ENCODE results near the gene LHCGR.

DNA sequence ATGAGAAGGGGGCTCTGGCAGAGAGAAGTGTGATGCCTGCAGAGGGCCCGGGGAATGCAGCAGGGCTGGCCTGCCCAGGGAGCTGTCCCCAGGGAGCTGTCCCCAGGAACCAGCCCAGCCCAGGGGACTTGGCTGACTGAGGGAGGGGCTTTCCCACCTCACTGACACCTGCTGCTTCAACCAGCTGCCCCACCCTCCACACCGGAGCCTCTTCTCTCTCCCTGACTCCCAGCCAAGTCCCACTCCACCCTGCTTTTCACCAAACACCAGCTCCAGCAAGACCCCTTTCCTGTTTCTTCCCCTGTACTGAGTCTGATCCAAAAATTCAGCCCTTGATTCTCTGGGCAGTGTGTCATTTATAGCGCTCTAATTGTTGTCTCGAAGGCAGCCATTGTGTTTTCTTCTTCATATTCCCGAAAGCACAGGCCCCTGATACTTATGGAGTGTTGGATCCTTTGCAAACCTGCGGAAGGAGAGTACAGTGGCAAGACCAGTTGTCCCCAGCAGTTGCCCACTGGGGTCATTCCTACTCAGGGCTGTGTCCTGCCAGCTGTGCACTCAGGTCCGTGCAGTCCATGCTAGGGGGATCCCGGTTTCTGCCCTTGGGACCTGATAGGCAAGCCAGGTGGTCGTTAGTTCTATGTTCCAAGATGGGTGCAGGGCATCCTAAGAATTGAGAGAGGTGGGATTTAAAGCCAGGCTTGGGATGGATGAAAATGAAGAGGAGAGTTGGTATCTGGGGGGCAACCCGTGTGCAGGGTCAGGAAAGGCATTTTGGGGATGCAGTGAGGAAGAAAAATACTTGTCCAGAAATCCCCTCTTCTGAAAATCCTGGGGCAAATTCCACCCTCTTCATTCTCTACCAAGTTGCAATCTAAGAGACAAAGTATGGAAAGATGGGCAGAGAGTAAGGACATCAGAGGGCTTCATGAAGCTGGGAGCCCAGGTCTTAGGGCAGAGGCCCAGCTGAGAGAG is 103.2 kb downstream of the TTC7A start:
- CAGE, long polyA plus RNA, result no peak
- RRBS, result 9% methylated on average over 1 of the region's 10 CpGs

DNA sequence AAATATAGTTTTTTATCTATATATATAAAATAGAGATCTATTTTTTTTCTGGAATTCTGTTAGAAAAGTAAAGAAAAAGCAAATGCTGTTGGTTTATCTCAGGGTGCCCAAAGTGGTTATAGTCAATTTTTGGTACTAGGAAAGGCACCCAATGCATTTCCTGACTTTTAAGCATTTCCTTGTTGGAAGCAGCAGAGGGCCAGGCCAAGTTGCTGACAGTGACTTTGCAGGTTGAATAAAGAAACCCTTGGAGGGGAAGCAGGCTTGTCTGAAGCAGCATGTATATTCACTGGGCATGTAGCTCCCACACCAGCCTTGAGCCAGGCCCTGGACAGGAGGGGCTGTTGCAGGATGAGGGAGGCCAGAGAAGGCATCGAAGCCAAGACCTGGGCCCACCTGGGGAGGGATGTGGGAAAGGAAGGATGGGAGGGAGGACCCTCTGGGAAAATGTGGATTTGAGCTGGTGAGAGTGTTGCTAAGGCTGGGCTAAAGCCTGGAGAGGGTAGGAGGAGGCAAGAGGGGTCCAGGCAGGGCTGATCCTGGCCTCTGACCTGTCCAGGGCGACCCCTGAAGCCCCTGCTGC is 79.7 kb downstream of the STPG4 start:
- CAGE, long polyA plus RNA, result no peak
- RRBS, result no CpG with 5 or more reads among the region's 2 CpGs

- CAGE, long polyA plus RNA, result no peak
- RRBS, result no CpG with 5 or more reads among the region's 2 CpGs
Measured at GRCh38 chr2:47174974-47175092, 1.5 kb downstream of the CALM2 start.

- CAGE, long polyA plus RNA, result no peak
- RRBS, result 21% methylated on average over 6 of the region's 55 CpGs
Measured at GRCh38 chr2:47271961-47273227, 96.1 kb upstream of the CALM2 start.

- CAGE, long polyA plus RNA, result no peak
- RRBS, result no CpG with 5 or more reads among the region's 6 CpGs
Measured at GRCh38 chr2:47357416-47357909, 11.6 kb upstream of the EPCAM start.

DNA sequence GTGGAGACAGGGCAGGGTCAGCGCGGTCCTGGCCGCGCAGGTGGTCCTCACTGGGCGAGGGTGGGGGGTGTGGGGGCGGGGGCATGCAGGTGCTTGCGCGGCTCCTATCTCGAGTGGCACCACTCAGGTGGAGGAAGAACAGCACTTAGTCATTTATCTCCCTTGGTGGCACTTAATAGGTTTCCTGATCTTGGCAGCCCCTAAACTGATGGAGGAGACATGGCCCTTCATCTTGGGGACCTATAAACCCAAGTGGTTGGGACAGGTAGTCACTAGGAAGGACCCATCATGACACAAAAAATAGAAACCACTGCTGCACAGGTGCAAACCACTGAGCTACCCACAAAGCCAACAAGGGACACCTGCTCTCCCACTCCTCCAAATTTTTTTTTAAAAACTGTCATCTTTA is 49.0 kb downstream of the KCNK12 start:
- CAGE, long polyA plus RNA, result no peak
- RRBS, result no CpG with 5 or more reads among the region's 9 CpGs

DNA sequence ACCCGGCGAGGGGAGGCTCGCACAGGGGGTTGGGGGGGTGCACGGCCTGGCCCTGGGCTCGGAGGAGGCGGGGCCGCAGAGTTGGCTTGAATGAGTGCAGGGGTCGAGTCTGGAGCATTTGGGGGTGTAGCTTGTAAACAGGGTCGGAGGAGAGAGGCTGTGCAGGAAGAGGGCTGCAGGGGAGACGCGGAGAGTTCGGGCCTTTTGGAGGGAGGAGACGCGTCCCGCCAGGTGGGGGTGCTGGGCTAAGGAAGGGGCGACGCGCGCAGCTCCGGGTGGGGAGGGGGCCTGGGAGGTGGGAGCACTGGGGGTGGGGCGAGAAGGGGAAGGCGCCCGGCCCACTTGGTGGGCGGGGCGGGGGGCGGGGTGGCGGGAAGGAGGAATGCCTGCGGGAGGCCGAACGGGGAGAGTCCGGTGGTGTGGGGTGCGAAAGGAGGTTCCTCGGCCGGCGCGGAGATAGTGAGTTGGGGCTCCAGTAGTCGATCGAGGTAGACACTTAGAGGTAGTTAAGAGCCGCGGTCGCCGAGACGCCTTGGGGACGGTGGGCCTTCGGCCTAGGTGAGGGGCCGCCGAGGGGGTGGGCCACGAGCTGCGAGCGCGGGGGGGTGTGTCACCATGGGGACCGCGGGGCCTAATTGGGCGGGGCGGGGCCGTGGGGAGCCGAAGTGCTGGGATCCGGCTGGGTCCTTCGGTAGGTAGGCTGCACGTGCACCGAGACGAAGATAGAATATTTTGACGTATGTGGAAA is 777 bp downstream of the MSH6 start:
- CAGE, long polyA plus RNA, result no peak
- RRBS, result 1% methylated on average over 8 of the region's 63 CpGs

- CAGE, long polyA plus RNA, result no peak
- RRBS, result no CpG with 5 or more reads among the region's 7 CpGs
Measured at GRCh38 chr2:47839311-47839852, 56.4 kb downstream of the MSH6 start.

DNA sequence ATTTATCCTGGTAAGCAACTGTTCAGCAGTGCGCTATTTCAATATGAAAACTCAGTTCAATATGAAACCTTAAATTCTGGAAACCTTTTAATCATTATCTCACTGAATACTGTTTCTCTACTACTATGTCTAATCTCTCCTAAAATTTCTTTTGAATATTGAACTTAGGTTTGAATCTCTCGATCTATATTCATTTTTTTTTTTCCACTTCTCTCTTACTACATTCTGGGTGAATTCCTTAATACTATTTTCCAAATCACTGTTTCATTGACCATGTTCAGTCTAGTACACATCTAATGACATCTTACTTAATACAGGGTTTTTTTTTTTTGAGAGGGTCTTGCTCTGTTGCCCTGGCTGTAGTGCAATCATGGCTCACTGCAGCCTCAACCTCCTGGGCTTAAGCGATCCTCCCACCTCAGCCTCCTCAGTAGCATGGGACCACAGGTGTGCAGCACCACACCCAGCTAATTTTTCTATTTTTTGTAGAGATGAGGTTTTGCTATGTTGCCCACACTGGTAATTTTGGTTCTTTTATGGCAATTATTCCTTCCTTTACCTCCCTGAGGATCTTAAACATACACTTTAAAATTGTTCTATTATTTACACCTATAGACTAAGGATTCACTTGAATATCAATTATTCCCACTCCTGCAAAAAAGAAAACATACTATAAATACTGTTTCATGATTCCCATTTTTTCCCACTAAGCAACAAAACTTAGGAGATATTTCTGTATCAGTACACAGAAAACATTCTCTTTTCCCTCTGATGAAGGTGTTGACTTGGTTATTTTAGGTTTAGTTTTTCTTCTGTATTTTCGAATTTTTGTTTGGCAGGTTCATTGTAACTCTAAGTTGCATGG is 29.3 kb downstream of the FBXO11 start:
- CAGE, long polyA plus RNA, result no peak
- RRBS, result no CpG with 5 or more reads among the region's 4 CpGs

- CAGE, long polyA plus RNA, result no peak
- RRBS, result under 1% methylated on average over 3 of the region's 46 CpGs
Measured at GRCh38 chr2:47904607-47905364, 1.5 kb downstream of the FBXO11 start.

DNA sequence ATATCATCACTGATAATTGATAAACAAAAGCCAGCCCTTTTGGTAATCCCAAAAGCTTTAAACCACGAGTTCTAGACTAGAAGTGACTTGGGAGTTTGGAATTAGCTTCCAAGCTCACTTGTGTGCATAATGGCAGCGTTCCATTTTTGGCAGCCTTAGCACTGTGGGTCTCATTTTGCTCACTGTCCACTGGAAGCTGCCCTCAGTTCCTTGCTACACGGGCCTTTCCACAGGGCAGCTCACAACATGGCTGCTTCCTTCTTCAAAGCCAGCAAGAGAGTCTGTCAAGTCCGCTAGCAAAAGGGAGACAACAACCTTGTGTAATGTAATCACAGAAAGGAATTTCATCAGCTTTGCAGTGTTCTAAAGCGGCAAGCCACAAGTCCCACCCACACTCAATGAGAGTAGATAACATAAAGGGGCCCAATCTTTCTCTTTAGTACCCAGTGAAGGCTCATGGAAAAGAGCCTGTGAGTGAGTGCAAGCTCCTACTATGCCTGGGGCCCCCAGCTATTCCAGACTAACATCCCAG is 168.6 kb upstream of the FOXN2 start:
- CAGE, long polyA plus RNA, result no peak
- RRBS, result no CpG with 5 or more reads among the region's 5 CpGs

GRCh38 chr2:48214053-48214571 is 100.4 kb upstream of the FOXN2 start:
- CAGE, long polyA plus RNA, result no peak
- RRBS, result no CpG with 5 or more reads among the region's 7 CpGs

- CAGE, long polyA plus RNA, result no peak
- RRBS, result no CpG with 5 or more reads among the region's 8 CpGs
Measured at GRCh38 chr2:48528948-48529644, 858 bp upstream of the STON1 start.

GRCh38 chr2:48755392-48756010 is at the start of gene LHCGR:
TSS of gene LHCGR (minus strand) at chr2:48755724.
- CAGE, long polyA plus RNA, result no peak
- RRBS, result 10% methylated on average over 2 of the region's 41 CpGs

GRCh38 chr2:49459324-49459636 is 305.0 kb upstream of the FSHR start:
- CAGE, long polyA plus RNA, result no peak

- CAGE, long polyA plus RNA, result no peak
- RRBS, result no CpG with 5 or more reads among the region's 2 CpGs
Measured at GRCh38 chr2:49861646-49862253, 707.4 kb upstream of the FSHR start.

DNA sequence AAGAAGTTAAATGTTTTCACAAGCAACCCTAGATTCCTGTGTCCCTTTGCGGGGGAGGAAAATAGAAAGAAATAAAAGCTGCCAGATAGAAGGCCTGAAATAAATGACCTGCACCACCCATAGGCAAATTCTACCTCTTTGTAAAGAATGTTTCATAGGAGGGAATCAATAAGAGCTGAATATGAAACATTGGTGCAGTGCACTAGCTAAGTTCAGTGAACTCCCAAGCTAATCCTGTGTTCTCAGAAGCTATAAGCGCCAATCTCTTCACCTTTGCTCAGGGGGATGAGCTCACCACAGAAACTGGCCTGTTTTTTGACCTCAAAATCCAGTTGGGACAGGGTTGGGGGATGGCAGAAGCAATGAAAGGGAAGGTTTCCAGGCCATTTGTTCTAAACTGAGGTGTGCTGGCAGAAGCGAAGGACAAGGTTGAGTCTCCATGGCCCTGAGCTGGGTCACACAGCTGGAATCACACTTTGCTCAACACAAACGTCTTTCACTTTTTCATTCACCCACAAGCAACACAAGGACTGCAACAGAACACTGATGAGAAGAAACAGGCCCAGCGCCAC is 258.5 kb downstream of the NRXN1 start:
- CAGE, long polyA plus RNA, result no peak
- RRBS, result no CpG with 5 or more reads among the region's 5 CpGs

DNA sequence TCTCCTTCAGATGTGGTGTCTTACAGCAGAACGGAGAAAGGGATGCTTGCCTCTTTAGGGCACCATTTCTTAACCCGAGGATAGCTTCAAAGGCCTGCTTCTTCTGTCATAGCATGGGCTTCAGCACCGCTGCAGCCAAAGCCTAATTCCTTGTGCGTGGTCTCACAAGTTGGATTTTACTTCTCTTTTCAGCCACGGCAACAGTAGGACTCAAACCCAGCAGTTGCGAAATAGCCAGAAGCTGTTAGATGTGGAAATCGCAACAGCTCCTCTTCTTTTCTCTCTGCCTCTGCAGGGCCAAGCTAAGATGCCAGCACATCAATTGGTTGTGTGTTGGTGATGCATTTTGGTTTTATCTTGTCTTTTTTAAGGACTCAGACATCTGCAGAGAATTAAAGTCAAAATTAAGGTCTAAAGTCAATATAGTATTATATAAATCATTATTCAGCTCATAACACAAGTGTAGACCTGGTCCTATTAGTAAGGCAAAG is 3.1 kb downstream of the NRXN1 start:
- CAGE, long polyA plus RNA, result no peak
- RRBS, result no CpG with 5 or more reads among the region's 7 CpGs

GRCh38 chr2:51282353-51282783 is 250.4 kb upstream of the NRXN1 start:
- CAGE, long polyA plus RNA, result no peak
- RRBS, result no CpG with 5 or more reads among the region's 3 CpGs

DNA sequence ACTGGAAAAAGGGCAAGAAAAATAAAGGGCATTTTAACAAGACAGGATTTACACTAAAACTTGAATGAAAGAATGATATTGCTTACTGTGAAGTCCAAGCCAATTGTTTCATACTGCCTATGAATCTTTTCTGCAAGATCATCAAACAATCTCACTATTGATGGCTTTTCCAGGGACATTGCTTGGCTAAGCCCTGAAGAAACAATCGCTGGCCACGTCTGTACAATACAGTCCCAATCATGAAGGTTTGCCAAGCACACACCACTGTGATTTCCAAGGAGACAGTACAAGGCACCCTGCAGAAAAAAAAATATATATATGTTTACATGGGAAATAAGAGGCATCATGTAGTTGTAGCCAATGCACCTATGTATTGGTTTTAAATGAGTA is 41.5 kb upstream of the GPR75 start:
- CAGE, long polyA plus RNA, result no peak
- RRBS, result no CpG with 5 or more reads among the region's 2 CpGs

Data from osteoblast (primary cell).